Thoracic aorta (tissue), 1 donor: ENCODE measurements around a stretch of chr1.

DNA sequence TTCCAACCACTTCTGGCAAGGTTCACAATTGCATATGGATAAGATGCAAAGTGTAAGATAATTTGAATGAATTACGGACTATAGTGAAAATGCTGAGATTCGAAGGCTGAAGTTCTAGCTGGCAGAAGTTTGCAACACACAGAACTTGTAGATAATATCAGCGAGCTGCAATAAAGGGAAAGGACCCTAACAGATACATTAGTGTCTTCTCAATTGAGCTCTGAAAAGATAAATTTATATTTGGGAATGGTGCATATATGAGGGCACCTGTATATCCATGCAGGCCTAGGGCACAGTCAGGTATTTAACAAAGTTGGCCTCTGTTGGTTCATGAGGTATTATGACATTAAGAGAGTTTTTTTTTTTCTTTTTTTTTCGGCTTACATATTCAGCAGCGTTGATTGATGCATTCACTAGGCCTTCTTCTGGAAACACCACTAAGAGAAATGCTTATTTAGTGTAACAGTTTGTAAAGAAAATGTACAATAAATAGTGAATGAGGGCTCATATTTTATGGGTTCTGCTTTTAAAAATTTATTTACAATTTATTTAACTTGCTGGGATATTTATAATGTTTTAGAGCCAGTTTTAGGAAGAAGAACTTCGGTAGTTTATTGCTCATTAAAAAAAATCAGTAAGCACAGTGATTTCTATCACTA, 2.3 kb downstream of the NFIA start:
- RAMPAGE, long total RNA: no peak

GRCh38 chr1:61203048-61203754, 120.8 kb downstream of the NFIA start:
- RAMPAGE, long total RNA: no peak

DNA sequence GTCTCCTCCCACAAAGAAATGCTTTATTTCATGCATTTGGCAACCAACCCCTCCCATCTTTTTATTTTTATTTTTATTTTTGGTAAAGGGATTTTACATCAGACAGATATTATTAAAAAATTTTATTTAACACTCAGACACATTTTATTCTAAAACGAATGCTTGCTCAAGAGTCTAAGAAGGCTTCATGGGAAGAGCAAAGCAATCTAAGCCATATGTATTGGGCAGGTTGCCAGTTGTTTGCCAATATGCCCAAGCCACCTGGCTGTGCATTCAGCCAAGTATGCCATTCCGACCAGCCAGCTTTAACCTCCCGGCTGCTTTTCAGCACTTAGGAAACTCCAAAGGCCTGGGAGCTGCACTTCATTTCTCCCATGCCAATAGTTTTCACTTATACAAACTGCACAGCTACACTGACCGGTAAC, 144.2 kb downstream of the NFIA start:
- RAMPAGE, long total RNA: no peak

DNA sequence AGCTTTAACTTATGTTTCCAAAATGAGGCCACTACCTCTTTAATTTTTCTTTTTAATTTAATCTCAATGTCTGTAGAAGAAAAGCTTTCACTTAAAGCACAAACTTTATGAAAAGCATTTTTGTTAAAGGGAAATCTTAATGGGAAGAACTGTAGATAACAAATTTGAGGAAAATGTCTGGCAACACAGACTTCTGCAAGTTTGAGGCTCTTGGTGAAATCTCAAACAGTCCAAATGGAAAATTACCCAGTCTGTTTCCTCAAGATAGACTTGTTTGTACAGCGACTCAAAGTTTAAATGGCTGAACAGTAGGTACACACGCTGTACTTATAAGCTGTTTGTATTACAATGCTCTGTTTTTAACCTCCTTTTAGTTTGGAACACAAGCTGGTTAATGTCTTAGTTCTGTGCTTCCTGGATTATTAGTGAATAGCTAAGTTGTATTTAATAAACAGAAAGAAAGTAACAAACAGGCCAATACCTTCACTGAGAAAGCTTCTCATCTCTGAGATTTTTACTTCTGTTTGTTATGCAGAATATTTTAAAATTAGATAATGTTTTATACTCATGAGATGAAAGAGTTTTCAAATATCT, 217.1 kb downstream of the NFIA start:
- RAMPAGE, long total RNA: no peak

GRCh38 chr1:61444163-61444786, 280.7 kb downstream of the TM2D1 start:
- RAMPAGE, long total RNA: no peak

DNA sequence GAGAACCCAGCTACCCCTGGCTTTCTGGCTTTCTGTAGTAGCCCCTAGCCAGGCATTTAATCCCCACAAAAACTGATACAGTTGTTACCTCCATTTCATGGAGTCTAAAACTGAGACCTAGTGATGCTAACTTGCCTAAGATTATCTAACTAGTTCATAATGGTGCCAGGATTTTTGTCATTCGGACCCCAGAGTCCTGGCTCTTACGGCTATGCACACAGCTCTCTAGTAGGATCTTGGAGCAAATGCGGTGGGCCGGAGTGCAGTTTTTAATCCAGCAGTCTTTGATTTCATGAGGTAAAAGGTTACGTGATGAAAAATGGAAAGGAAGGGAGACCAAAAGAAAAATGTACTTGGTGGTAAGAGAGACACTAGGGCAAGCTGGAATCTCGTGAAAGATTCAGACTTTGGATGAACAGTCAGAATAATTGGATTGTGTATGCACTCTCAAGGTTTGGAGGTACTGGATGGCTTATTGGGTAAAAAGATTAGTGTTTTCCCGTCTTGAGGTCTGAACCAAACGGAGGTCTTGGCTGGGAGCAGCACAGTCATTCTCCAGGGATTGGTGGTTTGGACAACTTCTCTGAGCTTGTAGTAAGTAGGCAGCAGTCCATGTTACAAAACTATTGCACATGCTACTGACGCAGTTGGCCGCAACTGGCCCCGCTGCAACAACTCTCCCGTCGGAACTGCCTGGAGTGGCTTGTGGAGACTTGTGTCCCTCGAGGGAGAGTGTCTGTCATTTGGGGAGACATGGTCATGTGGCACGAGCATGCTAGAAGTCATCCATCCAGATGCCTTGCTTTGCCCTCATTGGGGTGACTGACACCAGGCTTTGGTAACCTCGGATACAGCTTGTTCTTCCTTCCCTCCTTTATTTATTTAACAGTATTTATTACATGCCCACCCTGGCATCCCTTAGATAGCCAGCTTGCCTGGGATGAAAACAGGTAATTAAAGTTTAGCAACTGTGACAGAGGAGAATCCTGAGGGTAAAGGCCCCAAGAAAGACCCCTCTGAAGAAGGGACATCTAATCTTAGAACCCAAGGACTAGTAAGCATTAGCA, 276.1 kb downstream of the TM2D1 start:
- RAMPAGE, long total RNA: no peak

- RAMPAGE, long total RNA: no peak
These were observed 269.4 kb downstream of the TM2D1 start for GRCh38 chr1:61455362-61456147.

- RAMPAGE, long total RNA: no peak
These were observed 267.5 kb downstream of the TM2D1 start for GRCh38 chr1:61457269-61457945.

- RAMPAGE, long total RNA: no peak
These were observed 84.3 kb downstream of the TM2D1 start for GRCh38 chr1:61640712-61641049.

GRCh38 chr1:61951549-61952856, 209.7 kb downstream of the PATJ start:
- RAMPAGE, long total RNA: start-site peak on the plus strand at chr1:61951759-61952117, 19 reads

DNA sequence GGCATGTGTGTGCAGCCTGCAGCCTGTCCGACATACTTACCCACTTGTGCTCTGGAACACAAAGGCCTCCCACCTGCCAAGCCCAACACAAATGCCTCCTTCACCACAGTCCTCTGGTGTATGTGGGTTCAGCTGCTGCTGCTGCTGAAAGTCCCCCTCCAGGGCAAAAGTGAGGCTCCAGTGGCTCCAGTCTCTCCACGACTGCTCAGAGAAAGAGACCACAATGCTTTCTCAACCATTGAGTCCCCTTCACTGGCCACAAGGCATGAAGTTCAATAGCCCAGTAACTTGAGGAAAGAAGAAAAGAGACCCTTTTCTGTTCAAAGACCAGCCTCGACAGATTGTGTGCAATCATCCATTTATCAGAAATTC, 19.3 kb downstream of the KANK4 start:
- RAMPAGE, long total RNA: no peak

DNA sequence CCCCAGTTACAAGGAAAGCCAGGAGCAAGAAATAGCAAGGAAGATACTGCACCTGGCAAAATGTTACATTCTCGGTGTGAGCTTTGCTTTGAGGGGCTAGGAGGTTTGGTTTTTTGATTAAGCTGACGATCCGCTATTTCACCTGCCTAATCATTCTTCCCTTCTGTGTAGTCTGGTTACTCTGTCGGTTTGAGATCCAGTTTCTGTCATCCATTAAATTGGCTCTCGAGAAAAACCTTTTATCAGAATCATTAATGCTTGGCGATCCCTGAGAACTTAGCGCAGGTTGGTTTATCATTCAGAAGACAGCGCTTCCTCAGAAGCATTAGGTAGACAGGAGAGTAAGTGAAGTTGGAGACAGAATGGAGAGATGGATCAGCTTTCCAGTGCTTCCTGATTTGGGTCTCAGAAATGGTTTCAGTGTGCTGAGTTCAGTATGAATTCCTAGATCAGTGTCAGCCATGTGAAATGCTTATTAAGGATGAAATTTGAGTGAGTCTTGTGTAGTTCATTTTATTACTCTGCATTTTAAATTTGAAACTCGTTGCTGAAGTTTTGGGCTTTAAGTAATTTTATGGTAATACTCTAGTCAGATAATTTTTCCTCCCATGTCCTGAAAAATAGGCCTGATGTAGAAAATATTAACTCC, 1.3 kb downstream of the USP1 start:
- RAMPAGE, long total RNA: no peak

DNA sequence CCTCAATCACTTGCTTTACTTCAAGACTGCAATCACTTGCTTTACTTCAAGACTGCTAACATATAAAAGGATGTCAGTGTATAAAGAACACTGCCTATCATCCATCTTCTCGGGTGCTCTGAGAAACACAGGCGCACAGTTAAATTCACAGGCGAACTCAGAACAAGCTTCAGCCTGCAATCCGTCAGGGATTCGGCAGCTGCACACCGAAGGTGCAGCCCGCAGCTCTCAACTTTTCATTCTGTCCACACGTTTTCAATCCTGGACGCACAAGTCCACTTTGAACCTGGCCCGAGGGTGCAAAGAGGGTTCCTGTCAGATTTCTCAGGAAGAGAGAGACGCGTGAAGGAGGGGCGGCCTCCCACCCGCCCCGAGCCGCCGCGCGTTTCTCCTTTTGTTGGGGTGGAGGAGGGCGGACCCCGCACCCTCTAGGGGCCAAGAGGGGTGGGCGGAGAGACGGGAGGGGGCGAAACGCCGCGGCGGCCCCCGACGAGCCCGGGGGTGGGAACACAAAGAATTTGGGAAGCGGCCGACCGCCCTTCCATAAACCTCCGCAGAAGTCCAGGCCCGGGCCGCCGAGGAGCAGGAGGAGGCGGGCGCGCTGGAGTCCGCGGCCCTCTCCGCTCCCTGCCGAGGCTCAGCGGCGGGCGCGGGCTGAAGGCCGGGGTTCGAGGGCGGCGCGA, 674 bp downstream of the DOCK7 start:
- RAMPAGE, long total RNA: no peak

- RAMPAGE, long total RNA: no peak
These were observed 606 bp downstream of the ATG4C start for GRCh38 chr1:62784344-62785131.

- RAMPAGE, long total RNA: no peak
These were observed 31.1 kb downstream of the ATG4C start for GRCh38 chr1:62815011-62815353.

- RAMPAGE, long total RNA: no peak
These were observed 519 bp upstream of the PGM1 start for GRCh38 chr1:63592786-63592998.

- RAMPAGE, long total RNA: no peak
These were observed 75.6 kb upstream of the ROR1 start for GRCh38 chr1:63698161-63698724.

DNA sequence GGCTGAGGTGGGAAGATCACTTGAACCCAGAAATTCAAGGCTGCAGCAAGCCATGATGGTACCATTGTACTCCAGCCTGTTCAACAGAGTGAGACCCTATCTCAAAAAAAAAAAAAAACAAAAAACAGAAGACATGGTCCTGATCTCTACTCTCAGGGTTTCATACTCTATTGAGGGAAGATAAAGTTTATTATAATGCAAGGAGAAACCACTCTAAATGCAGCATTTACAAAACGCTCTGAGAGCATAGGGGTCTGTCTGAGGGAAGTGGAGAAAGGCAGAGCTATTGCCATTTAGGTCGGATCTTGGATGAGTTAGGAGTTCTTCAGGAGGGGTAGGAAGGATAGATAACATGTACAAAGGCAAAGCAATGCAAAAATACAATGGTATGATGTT, 138.4 kb downstream of the ROR1 start:
- RAMPAGE, long total RNA: no peak

DNA sequence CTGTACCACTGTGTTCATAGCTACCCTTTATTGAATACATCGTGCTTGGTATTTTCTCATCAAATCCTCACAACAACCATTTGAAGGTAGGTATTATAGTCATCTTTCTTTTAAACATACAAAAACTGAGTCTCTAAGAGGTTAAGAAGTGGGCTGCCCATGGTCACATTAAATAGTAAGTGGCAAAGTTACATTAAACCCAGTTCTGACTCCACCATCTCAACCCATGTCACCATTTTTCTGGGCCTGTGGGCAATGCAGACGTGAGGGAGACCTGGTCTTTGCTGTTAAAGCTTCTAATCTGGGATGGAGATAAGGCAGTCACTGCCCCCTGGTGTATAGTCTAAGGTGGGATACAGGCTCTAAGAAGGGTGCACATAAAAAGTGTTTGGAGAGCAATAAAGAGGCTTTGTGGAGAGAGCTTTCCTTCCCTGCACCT, 141.2 kb downstream of the ROR1 start:
- RAMPAGE, long total RNA: no peak

- RAMPAGE, long total RNA: no peak
These were observed 24.0 kb downstream of the CACHD1 start for GRCh38 chr1:64493901-64494395.